Rectum (tissue), 1 donor: ENCODE measurements around a stretch of chr10.

- PRO-cap = no peak
These were observed 73.1 kb upstream of the HABP2 start for GRCh38 chr10:113479833-113480032.

- PRO-cap = no peak
These were observed 53.9 kb upstream of the HABP2 start for GRCh38 chr10:113499012-113499391.

- PRO-cap = no peak
These were observed 2.5 kb upstream of the HABP2 start for GRCh38 chr10:113550295-113550734.

GRCh38 chr10:113613900-113614333 is 49.9 kb downstream of the NRAP start:
- PRO-cap = no peak

DNA sequence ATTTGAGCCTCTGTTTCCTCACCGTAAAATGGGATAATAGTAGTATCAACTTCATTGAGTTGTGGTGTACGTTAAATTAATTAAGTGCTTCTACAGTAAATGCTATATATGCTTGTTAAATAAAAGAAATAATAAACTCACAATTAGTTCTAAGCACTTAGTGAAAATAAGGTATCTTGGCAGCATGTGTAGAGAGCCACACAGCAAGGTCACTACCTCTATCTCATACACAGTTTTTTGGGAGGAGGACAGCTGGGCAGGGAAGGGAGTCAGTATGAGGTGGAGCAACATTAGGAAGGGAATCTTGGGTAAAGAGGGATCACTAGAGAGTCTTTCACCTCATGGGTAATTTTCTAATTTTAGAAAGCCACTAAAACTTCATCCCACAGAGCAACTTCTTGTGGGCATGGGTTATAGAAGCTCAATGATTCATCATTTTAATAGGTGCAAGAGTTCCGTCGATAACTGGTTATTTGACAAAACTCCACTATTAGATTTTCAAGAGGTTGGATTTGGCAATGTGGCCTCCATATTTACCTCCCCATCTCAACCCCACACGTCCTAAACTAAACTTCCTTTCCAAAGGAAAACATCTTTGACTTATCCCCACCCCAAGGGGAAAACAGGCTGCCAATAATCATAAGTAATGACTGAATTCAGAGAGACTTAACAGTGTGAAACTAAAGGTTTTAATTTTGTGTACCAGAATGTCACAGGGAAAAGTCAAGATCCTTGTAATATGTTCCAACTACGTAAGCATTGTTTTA is 2.5 kb downstream of the NRAP start:
- PRO-cap = no peak

GRCh38 chr10:113712520-113713174 is 32.9 kb downstream of the CASP7 start:
- PRO-cap = no peak

- PRO-cap = no peak
These were observed 58.3 kb downstream of the NHLRC2 start for GRCh38 chr10:113912555-113913335.

DNA sequence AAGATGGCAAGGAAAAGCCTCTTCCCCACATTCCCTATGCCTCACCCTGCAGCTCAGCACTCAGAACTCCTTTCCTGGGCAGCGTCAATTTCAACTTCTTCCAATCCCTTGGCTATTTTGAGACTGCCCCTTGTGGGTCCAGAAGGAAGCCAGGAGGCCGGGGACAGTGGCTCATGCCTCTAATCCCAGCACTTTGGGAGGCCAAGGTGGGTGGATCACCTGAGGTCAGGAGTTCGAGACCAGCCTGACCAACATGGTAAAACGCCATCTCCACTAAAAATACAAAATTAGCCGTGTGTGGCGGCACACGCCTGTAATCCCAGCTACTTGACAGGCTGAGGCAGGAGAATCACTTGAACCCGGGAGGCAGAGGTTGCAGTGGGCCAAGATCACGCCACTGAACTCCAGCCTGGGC is 2.3 kb upstream of the ADRB1 start:
- PRO-cap = unidirectional peak, plus-strand start at position 141 of the sequence

DNA sequence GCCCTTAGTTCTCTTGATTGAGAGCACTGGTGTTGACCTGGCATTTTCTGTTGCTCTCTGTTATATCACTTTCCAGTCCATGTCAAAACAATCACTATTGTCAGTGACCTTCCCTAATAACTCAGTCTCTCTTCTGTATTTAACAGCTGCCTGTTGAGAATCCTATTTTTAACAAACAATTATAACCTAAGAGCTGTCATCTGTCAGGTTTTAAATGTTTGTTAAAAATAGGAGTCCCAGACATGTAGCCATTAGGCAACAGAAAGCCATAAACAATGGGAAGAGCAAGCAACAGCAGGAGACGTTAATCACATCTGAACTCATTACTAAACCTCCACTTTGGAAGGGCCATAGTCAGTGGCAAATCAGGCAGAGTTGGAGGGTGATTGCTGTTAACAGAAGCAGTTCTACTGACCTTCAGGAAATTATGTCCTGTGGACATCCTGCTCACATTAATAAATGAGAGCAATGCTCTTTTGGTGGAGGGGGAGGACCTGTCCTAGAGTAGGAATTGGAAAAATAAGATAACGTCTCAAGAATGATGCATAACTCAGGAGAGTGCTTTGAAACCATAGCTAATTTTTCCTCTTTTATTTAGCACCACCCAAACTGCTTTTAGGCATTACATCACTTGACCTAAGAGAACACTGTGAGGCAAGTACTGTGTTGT is 21.0 kb downstream of the ADRB1 start:
- PRO-cap = no peak

DNA sequence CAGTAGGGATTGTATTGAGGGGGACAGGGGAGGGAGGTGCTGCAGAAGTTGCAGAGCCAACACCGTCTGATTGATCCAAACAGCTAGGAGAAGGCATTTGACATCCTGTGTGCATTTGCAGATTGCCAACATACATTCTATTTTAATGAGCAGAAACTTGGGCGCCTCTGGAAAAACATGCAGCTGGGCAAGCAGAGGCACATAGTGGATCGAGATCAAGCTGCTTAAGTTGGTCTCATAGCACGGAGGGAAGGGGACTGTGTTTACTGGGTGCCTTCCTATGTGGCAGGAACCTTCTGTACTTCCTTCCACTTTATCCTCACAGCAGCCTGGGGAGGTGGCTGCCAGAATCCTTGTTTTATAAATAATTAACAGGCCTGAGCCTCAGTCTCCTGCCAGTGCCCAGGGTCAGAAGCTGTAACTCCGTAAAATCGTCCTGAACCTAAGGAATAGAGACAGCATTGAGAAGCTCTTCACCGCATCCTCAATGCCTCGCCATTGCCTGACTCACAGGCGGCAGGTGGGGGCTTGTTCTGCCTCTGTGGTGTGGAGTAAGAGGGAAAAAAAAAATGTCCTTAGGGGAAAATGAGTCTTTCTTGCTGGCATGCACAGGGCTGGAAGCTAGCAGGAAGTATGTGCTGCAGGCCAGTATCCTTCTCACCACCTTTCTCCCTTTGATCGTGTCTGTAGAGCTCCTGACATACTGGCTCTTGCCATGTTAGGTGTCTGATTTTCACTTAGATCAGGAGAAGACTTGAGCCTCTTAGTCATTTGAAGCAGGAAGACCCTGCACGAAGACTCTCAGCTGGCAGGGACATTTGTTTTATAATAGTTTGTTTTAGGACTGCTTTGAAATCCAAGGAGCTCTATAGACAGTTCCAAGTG is 6.2 kb downstream of the VWA2 start:
- PRO-cap = no peak

DNA sequence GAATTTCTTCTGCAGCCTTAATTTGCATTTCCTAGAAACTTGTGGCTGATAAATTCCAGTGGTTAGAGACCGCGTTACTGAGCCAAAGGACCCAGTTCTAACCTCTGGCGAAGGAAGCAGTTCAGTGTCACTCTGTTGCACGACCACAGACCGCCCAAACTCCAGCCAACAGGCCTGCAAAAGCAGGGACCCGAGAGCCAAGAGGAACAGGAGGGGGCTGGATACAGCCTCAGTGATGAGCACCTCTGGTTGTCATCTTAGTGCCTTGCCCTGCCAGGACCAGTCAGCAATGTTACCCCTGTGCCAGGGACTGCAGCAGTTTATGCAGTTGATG is 70.0 kb downstream of the AFAP1L2 start:
- PRO-cap = unidirectional peak, plus-strand start at position 201 of the sequence

- PRO-cap = unidirectional peak, minus-strand start at chr10:114384281
These were observed 20.3 kb downstream of the AFAP1L2 start for GRCh38 chr10:114383940-114384451.

DNA sequence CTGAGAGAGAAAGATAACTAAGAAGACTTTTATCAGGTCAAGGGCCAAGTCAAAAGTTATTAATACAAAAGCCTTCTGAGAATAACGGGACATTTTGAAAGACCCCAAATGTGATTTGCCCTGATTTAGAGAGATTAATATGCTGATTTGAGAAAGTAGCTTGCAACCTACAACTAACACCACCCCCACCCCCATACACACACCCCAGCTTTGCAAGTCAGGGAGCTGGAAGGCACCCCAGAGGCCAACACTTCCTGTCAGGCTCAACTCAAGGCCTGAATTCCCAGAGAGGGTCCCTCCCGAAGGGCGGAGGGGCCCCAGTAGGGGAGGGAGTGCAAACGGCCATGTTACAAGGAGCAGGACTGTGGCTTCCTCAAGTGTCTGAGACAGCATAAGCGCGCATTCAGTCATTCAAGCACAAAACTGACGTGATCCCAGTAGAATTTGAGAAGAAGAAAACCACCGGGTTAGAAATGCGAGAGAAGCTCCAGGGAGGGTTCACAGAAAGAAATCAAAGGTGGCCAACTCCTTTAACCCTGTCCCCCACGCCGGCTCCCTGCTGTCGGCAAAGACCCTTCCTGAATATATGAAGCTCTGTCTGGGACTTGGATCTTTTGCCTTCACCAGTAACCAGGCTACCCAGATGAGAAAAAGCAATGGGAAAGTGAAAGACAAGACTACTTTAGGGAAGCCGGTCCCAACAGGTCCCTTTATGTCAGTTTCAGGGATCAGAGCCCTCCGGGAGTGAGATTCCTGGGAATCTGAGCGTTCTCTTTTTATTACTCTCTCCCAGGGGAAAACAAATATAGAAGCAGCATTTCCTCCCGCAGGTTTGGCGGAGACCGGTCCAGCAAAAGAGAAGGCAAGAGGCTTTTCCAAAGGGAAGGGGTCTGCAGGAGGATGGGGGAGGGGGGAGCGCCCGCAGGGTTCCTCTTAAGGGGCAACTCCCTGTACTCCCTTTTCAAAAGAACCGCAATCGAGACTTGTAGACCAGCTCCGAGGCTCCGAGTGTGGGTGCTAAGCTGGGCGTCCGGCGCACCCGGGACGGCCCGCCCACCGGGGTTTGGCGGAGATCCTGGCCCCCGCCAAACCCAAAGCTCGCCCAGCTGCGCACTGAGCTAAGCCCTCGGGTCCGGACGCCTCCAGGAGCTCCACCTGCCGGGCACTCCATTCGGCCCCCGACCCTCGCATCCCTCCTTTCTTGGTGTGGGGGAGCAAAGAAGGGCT is 1.2 kb downstream of the AFAP1L2 start:
- PRO-cap = bidirectional peak, plus-strand start at position 470 of the sequence, minus-strand start at position 383 of the sequence; bidirectional peak, plus-strand start at position 1,121 of the sequence, minus-strand start at position 1,010 of the sequence

- PRO-cap = no peak
These were observed 9.2 kb upstream of the AFAP1L2 start for GRCh38 chr10:114413451-114413984.

GRCh38 chr10:114437801-114438169 is 33.5 kb upstream of the AFAP1L2 start:
- PRO-cap = no peak

- PRO-cap = bidirectional peak, plus-strand start at chr10:114500113, minus-strand start at chr10:114499707
These were observed 95.4 kb upstream of the AFAP1L2 start for GRCh38 chr10:114499526-114500282.

DNA sequence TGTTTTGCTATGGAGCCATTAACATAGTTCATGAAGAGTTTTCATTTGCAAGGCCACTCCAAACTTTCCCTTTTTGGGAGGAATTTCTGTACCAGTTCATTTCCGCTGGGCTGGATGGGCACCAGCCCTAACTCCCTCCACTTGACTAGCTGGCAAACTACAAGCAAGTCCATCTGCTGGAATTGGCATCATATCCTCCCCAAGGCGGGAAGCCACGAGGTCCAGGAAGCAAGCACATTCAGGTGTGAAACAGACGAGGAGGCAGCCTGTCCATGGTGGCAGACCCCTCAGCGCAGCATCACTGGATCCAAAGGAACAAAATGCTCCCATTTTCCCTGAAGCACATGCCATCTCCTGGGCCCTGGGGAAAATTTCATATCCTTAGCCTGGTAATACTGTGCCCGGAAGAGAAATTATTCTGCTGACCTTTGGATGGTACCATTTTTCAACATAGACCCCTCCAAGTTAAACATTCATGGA is 125.8 kb downstream of the ABLIM1 start:
- PRO-cap = no peak

- PRO-cap = bidirectional peak, plus-strand start at chr10:114613914, minus-strand start at chr10:114613736
These were observed 44.5 kb downstream of the ABLIM1 start for GRCh38 chr10:114613613-114613990.

DNA sequence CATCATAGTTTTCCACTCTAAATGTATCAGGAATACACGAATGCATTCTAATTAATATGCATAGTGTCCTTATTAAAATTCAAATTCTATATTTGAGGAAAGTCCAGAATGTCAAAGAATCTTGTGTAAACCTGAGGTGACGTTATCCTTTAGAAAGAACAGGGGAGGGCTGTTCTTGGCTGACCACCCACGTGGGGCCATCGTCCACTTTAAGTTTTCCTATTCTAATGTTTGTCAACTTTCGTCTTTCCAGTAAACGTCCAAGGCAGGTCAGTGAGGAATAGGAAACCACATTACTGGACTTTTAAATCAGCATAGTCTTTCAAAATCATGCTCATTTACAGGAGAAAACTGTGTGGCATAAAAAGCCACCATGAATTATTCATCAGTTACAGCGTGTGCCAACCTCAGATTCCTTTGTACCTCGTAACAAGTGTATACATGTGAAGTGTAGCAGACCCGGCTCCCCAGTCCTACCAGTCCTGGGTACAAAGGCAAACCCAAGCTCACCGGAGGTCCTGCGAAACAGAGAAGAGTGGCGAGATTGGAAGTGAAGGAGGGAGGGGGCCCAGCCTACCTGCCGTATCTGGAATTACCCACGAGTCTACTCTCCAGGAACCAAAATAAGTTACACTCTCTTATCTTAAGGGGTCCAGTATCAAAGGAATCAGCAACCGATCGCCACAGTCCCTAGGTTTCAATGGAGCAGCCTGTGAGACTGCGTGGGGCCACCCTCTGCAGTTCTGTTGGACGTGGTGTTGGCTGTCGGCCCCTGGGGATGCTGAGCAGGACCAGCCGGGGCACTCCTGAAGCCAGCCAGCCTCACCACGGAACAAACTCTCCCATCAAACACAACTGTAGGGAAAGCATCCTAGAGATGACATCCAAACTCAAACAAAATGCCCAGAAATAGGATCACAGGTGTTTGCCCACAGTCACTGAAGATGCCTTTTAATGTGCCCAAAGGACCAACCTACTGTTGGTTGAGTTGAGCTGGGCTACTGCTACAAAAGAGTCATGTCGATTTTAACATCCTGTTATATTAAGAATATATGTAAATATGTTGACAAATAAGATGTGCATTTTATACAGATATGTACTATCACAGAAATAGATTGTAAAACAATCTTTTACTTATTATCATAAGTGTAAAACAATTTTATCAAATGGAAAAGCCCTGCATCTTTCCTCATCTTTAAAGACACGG is 25.4 kb upstream of the ABLIM1 start:
- PRO-cap = no peak

- PRO-cap = no peak
These were observed 57.2 kb upstream of the ABLIM1 start for GRCh38 chr10:114715054-114715827.